ENCODE measurements around a stretch of chr13.

DNA sequence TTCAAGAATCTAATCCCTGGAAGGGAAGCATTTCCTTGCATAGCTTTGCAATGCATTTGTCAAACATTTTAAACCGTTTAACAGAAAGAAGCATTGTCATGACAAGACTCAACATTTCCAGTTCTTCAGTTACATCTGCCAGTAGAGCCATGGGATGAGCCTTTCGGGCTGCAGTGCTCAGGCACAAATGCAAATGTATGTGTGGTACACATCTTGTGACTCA is 64.8 kb downstream of the EDNRB start:
- PRO-cap, result no peak

DNA sequence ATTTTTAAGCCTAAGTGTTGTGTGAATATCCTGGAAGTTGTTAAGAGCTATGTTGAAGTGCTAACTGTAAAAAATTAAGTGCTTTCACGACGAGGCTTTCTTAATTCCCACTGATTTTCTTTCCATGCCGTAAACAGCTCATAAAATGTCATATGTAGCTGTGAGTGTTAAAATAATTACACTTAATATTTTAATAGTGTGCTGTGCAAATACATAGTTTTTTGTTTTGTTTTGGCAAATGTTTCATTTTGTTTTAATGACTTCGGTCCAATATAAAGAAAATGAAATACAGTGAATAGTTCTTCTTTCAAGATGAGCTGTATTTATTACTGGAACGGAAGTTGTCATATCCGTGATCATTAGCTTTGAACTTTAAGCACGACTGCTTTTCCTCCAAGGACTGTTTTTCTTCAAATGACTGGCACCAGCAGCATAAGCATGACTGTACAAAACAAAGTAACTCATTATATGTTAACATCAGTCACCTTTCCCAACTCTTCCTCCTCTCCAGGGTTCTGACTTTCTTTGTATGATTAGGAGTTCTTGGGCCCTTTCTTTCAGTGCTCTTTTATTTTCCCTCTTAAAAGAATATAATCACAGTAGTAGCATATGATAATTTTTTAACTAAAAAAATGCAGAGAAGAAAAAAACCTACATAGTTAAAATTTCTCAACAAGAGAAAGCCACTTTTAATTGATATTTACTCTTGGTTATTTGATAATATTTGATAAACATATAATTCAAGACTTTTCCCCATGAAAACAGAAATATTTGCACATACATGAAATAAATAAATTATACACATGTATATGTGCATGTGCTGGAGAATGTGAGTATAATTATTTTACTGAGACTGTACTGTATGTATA is 20.5 kb downstream of the EDNRB start:
- PRO-cap, result no peak

DNA sequence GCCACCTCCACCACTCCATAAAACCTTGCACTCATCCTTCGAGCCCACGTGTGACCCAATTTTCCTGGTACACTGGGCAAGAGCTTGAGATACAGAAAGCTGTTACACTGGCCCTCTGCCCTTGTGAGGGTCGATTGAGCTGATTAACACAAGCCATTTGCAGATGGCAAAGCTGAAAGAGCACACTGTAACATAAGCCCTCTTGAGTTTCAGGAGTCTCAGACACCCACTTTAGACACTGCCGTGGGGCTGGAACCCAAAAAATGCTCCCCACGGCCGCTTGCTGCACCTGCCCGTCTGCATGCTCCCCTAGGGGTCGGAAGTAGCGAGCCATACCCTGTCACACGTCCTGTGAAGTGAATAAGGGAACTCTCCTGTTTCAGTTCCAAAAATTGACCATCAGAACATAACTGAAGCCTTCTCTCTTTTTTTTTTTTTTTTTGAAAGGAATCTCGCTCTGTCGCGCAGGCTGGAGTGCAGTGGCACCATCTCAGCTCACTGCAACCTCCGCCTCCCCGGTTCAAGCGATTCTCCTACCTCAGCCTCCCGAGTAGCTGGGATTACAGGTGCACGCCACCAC is 147.7 kb upstream of the EDNRB start:
- PRO-cap, result unidirectional peak, minus-strand start at position 281 of the sequence

GRCh38 chr13:78137803-78138328 is 219.2 kb upstream of the EDNRB start:
- PRO-cap, result no peak

DNA sequence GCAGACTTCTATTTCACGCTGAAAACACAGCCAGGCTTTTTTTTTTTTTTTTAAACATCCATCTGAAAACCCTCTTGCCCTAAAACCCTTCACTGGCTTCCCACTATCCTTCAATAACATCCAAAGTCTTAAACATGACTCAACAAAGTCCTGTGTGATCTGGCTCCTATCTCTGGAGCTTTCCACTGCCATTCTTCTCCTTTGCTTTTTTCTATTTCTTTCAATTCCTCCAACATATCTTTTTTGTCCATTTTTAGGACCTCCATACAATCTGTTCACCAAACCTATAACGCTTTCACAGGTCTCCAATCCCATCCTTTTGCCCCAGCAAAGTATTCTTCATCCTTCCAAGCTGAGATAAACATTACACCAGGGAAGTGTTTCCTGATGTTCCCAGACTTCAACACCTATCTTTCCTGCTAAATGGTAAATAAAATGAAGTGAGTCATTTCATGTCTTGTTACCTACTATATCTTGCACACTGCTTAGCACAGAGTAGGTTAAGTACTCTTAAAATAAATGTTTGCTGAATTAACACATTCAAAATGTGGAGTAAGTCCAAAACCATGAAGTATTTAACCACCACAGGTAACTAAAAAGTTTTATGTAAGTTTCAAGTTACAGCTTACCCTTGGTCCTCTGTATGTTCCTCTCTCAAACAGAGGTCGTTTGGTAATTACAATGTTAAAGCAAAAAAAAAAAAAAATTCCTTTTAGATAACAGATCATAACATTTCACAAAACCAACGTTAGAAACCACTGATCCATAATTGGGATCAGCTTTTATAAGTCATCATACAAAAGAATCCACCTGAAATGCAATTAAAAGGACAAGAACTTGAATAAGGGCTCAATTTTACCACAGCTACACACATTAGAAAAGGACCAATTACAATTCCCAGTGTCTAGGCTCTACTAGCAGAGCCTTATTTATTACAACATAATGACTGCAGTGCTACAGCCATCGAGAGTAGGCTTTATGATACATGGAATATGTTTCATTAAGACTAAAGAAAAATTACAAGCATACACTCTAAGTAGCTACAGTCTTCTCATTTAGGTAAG is 3.3 kb downstream of the RBM26 start:
- PRO-cap, result no peak

DNA sequence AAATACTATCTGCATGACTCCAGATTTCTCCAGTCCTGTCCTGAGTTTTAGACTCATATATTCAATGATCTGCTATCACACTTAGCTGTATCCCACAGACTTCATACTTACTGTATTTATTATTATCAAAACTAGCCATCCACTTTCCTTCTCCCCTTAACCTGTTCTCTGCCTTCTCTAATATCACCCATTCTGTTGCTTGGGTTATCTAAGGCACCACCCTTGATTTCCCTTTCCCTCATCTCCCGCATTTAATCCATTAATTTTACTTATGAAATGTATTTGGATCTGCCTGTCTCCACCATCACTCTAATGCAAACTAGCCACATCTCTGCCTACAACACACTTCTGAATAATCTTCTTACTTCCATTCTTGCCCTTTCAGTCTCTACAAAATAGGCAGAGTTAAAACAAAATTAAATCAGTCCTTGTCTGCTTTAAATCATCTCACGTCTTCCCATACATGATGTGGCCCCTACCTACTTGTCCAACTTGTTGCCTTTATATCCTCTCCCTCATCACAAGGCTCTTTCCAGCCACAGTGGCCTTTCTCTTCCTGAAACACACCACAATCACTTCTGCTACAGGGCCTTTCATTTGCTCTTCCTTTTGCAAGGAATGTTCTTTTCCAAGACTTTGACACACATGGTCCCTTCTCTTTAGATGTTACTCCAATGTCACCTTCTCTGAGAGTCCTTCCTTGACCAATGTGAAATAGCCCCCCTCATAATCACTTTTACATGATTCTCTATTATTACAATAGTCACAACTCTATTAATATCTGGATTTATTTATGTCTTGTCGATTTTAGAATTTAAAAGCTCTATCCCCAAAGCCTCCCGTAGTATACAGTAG is 1.8 kb downstream of the RBM26 start:
- PRO-cap, result no peak

- PRO-cap, result no peak
These were observed 262 bp upstream of the RBM26 start for GRCh38 chr13:79406432-79406601.

DNA sequence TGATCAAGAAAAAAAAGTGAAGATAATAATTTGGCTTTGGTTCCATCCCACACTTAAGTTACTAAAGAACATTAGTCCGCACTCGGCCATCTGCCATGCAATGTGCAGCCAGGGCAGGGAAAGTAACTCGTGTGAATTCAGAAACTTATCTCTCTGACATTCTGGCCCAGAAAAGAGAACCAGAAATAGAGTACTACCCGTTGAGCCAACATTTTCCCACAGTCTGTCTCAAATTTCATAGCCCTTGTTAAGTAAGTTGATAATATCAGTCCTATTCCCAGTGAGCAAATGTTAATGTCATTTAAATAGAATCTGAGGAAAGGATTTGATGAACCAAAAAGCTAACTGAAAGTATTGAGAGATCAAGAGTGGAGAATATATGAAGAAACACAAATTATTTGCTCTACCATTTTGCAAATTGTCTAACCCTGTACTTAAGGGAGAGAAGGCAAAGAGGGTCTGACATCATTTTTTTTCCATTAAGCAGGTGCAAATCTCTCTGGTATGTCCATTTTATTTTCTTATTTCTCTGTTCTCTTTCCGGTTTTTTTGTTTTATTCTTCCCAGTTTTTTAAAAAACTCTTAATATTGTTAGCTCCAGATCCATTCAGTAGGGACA is 156.3 kb downstream of the NDFIP2 start:
- PRO-cap, result no peak

DNA sequence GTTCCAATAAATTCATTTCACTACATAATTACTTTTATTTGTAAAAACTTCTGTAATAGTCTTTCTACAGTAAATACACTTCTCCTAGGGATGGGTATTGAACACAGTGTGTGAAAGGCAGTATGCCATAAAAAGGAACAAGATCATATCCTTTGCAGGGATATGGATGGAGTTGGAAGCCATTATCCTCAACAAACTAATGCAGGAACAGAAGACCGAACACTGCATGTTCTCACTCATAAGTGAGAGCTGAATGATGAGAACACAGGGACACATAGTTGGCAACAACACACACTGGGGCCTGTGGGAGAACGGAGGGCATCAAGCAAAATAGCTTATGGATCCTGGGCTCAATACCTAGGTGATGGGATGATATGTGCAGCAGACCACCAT is 183.0 kb downstream of the NDFIP2 start:
- PRO-cap, result no peak

DNA sequence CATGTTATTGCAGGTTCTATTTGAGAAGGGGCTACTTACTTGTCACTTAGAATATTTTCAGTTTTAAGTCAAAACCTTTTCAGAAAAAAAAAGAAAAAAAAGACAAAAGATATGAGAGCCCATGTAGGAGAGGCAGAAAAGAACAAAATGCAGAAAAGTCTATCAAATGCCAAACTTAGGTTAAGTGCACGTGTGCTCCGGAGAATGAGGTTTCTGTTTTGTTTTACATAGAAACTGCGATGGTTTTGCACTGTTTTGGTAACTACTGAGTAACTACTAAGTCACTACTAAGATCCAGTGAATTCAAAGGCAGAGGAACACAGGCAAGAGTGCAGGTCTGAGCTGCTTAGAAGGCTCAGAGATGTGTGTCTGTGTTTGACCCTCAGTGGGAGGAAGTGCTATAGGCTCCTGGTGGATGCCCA is 299.2 kb downstream of the NDFIP2 start:
- PRO-cap, result no peak

DNA sequence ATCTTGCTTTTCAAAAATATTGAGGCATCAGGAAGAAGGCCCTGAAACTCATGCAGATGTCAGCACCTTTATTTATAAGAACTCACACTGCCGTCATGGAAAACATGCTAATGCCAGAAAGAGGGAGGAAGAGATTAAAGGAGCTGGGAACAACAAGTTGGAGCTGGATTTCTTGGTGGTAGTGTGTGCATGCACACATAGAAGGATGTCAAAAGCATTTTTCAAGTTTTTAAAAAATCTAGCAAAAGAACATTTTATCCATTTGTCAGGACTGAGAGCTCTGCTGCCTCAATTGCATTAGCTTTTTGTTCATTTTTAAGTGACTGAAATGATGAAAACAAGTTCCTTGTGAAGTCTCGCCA is 342.5 kb downstream of the SPRY2 start:
- PRO-cap, result no peak

- PRO-cap, result no peak
These were observed 330.6 kb downstream of the SPRY2 start for GRCh38 chr13:80010188-80010818.

DNA sequence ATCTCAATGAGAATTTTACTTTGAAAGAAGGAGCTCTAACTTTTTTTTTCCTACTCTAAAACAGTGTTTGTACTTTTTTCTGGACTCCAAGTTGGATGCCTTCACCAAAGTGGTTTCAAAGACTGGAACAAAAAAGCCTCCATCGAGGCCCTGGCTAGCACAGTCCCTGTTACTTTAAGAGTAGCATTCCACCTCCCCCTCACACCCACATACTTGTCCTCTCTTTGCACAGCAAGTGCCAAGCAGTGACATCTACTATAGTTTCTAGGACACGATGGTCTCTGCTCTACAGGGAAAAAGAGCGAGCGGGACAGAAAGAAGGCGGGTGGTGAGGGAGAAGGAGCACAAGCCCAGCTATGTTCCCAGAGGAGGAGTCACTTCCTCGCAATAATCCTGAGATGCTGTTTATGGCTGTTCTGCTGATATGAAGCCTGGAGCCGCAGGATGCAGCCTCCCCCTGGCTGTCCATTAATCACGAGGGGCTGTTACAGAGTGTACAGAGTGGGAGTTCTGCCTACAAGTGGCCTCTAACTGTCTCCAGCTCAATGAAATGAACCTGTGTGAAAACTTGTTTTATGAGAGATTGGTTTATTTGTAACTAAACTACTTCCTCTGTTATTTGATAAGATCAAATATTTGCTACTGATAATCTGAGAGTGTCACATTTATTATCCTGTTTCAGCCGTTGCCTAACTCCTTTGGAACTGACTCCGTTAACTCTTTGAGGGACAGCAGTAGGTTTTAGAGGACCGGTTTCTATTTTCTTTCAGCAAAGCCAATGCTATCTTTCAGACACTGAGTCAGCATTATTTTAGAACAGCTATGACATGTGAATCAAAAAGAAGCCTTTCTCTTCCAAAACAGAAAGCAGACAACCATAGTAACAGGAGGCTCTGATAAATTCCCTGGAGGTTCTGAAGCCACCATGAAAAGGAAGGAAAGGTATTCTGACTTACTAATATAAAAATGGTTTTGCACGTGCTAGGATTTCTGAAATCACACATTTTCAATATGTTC is 208.0 kb downstream of the SPRY2 start:
- PRO-cap, result unidirectional peak, plus-strand start at position 313 of the sequence

DNA sequence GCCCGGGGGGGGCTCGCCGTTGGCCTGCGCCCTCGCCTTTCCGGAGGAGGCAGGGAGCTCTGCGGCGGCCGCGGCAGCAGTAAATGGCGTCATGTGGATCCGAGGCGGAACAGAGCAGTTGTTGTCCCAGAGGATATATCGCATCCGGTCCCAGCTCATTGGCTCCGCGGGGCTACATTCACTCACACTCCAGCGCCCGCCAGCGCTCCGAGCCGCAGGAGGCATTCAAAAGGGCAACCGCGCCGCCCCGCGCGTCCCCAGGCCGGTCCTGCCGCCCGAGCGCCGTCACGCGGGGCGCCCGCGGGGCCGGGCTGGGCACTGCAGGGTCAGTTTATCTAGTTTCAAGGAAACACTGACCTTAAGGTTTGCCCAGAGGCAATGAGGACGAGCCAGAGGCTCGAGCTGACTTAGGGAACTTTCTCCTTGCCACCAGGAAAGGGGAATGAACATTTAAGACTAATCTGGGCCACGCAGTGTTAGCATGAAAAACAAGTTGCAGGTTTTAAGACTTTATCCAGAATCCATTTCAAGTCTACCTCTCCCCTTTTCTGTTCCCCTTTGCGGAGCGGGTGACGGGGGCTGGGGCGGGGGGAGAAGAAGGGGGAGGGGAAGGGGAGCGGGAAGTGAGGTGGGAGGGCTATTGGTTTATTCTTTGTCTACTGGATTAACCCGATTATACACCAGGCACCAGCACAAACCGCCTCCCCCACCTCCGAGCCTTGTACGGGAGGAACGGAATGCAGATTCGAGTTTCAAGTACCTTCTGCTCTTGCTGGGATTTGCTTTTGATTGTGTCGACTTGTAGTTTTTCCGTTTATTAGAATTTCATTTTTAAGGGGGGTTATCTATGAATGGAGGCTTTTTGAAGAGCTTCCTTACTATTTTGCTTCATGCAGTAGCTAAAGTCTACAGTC is 556 bp upstream of the SPRY2 start:
- PRO-cap, result bidirectional peak, plus-strand start at position 187 of the sequence, minus-strand start at position 93 of the sequence

- PRO-cap, result no peak
These were observed 1730.1 kb downstream of the SLITRK5 start for GRCh38 chr13:89401198-89401697.

DNA sequence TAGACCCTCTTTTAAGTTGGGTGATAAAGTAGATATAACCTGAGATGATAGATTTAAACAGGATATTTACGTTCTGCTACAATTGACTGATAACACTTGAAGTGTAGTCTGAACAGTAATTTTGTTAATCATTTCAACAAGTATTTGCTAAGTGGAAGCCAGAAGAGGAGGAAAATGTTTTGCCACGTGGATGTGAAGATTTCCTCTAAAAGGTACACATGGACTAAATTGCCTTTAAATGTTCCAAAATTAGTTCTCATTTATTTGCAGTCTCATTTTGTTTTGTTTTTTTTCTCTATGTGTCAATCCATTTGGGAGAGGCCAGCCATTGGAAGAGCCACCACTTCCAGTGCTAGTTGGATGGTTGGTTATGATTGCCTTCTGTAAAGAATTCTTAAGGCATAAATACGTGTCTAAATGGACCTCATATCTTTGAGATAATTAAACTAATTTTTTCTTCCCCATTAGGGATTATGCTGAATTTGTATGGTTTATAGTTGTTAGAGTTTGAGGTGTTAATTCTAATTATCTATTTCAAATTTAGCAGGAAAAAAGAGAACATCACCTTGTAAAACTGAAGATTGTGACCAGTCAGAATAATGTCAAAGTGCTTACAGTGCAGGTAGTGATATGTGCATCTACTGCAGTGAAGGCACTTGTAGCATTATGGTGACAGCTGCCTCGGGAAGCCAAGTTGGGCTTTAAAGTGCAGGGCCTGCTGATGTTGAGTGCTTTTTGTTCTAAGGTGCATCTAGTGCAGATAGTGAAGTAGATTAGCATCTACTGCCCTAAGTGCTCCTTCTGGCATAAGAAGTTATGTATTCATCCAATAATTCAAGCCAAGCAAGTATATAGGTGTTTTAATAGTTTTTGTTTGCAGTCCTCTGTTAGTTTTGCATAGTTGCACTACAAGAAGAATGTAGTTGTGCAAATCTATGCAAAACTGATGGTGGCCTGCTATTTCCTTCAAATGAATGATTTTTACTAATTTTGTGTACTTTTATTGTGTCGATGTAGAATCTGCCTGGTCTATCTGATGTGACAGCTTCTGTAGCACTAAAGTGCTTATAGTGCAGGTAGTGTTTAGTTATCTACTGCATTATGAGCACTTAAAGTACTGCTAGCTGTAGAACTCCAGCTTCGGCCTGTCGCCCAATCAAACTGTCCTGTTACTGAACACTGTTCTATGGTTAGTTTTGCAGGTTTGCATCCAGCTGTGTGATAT is 48.0 kb upstream of the GPC5 start:
- PRO-cap, result no peak

- PRO-cap, result no peak
These were observed 36.5 kb upstream of the GPC5 start for GRCh38 chr13:91361771-91362412.

- PRO-cap, result no peak
These were observed 662 bp downstream of the GPC6 start for GRCh38 chr13:93227177-93227761.

- PRO-cap, result no peak
These were observed 2.7 kb downstream of the GPC6 start for GRCh38 chr13:93229330-93229734.

- PRO-cap, result no peak
These were observed 114.9 kb downstream of the GPC6 start for GRCh38 chr13:93341482-93341842.